Type B pancreatic cell (in vitro differentiated cells): ENCODE measurements around the genes FOXO1, SLC25A15, KBTBD6 and MTRF1.

DNA sequence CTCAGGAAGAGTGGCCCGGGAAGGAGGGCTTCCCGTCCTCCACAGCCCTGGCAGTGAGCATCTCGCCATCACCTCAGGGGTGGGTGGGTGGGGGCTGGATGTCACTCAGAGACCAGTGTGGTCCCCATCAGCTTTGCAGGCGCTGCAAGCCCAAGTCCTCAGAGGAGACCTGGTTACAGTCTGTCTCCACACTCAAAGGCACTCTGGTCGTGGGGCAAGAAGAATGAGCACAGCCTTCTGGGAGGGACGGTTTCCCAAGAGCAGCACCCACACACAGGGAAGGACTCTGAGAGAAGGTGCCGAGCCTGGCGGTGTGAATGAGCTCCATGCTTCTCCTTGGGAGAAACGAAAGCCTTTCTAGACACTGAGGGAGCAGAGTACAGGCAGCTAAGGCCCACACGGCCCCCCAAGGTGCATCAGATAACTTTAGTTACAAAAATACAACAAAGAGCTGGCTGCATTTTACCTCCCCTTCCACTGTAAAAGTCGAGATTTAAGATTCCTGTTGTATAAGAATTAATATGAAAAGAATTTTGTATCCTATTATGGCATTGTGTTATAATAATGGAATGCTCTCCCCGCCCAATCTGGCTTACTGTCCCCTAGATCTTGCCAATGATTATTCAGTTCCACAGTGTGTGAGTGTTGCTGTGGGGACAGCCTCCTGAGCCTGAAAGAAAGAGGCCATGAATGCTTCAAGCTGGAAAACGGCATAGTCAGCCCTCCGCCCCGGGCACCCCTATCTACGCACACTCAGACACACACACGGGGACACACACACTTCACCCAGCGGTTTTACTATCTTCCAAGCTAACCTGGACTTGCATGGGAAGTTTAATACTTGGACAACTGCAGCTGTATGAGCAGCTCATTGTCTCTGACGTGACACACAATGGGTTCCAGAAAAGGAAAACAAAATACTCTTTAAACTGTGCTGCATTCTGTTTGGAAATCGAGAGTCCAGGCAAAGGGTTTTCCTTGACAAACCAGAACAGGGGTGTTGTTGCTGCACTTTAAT is 473.3 kb downstream of the FOXO1 start:
- PRO-cap = no peak

DNA sequence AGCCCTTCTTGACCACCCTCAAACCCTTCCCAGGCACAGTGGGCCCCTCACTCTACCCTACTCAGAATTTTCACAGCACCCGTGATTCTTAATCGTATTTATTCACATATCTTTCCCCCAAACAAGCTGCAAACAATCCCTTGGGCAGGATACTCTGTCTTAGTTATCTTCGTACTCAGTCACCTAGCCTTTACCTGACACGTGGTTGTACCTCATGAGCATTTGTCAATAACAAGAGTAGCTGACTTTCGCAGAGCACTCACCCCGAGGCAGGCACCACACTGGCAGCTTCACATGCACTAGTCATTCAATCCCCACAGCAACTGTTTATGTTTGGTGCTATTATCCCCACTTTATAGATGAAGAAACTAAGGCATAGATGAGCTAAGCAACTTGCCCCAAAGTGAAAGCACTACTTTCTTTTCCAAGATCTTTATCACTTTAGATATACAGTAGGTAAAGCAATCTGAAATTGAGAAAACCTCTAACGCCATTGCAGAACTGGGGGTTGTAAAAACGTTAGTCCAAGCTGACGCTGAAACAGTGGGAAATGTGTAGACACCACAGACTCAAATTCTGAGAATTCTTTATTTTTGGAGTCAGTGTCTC is 446.2 kb downstream of the FOXO1 start:
- PRO-cap = no peak

- PRO-cap = no peak
Observed at GRCh38 chr13:40344851-40345223, 321.6 kb downstream of the FOXO1 start.

GRCh38 chr13:40431954-40432542 is 234.4 kb downstream of the FOXO1 start:
- PRO-cap = no peak

DNA sequence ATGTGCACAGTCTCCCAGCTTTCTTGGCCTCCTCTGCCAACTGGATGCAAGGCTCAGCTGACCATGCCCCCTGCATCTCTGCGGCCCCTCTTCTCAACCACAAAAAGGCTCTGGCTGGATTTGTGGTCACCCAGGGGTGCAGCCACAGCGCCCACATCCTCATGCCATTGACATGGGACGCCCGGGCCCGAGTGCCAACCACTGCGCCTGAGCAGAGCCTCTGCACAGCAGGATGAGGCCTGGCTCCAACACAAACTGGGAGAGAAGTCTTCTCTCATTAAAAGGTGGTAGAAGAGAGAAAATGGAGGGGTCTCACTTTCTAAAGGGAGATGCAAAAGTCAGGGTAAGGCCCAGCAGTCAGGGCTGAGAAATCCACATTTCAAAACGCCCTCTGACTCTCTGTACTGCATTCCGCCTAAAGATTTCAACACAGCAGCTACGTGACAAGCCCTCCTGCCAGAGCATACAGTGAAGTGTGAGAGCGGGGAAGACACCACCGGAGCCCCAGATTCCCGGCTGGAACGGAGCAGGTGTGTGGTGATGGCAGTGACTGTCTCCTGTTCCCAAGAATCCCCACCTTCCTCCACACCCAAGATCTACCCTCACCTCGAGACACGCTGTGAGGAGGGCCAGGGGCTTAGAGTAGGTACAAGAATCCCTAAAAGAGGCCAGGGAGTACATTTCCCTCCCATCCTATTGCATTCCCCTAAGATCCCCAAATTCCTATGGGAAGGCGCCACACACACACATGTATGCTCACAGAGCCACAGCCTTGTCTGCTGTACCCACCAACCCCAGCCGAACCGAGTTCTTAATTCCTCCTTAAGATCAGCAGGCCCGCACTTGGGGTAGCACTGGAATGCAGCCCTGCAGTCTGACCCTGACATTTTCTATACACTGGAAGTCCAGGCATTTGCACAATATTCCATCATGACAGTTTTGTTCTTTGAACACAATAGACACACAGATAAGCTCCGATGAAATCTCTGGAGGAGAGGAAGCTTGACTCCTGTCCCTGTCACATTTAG is 103.1 kb downstream of the FOXO1 start:
- PRO-cap = no peak

GRCh38 chr13:40666168-40666707 is at the start of gene FOXO1:
TSS of gene FOXO1 (minus strand) at chr13:40666641.
- PRO-cap = bidirectional peak, plus-strand start at chr13:40666740, minus-strand start at chr13:40666588

GRCh38 chr13:40789103-40790476 is at the start of gene SLC25A15:
TSS of gene SLC25A15 (plus strand) at chr13:40789611.
- PRO-cap = bidirectional peak, plus-strand start at chr13:40789524, minus-strand start at chr13:40789359; bidirectional peak, plus-strand start at chr13:40789751, minus-strand start at chr13:40789681

- PRO-cap = no peak
Observed at GRCh38 chr13:40793244-40793689, 3.9 kb downstream of the SLC25A15 start.

DNA sequence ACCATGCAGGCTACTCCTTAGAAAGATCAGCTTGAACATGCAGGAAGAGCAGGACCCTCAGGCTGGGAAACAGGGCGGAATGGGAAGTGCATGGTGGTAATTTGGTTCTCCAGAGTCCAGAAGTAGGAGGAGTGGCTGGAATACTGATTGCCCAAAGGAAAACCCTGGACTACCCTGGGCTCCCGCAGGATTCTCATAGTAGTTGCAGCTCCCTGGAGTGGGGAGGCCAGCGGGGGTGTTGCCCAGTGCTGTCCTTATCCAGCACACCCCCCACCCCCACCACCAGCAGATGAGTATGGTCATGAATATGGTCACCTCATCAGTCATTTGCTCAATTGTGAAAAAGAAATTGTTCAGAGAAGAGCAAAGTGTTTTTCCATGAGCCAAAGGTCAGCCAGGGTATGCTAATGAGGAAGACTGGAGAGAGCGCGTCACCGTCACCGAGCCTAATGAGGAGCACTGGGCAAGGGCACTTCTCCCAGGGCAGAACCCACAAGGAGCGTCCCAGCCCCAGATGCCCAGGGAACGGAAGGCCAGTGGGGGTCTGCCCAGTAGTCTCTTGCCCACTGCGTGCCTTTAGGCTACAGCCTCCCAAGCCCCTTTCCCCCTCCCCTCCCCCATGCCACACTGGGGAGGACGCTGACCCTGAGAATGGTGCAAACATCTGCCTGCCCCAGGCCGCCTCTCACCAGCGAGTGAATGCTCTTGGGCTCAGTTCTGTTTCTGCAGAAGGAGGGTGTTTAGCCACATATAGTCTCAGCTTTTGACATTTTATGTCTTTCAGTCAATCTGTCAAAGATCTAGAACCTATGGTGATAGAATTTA is 5.3 kb downstream of the SLC25A15 start:
- PRO-cap = no peak

GRCh38 chr13:40920733-40921534 is 98.2 kb downstream of the ELF1 start:
- PRO-cap = unidirectional peak, plus-strand start at chr13:40921420; unidirectional peak, plus-strand start at chr13:40921478

- PRO-cap = no peak
Observed at GRCh38 chr13:40999346-41000031, 19.6 kb downstream of the ELF1 start.

DNA sequence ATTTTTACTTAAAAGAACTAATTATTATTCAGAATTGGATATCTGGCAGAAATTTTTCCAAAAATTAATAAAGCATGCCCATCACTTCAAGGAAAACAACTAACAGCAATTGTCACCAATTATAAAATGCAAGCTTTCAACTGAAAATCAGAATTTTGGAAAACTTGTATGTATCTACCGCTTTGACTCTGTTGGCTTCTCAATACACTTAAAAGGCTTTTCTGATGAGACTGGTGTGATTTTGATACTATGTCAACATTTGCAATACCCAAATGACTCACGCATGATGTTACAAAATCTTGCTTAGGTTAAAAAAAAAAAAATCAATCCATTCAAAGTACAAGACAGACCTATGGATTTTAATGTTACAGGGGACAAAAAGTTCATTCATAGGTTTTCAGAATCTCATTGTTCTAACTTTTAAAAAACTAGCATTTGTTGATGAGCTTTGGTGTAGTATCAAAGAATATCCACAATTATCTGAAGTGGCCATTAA is 10.8 kb downstream of the ELF1 start:
- PRO-cap = no peak

DNA sequence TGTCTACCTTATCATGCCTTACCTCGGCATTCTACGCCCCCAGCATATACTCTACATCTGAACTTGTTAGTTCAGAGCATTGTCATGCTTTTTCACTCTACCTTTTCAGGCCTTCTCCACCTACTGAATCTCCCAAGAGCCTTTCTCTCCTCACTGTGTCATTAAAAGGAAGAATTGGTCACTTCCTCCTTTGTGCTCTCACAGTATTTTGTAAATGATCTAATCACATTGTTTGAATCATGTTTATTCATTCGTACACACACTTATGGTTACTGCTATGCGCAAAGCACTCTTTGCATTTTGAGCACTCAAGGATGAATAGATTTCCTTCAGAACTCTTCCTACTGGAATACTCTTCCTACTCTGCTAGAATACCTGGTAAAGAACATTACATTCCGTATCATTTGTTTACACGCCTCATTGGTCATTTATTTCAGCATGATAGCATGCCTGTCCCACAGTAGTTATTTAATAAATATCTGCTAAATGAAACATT is 15.8 kb upstream of the ELF1 start:
- PRO-cap = no peak

- PRO-cap = no peak
Observed at GRCh38 chr13:41048968-41050065, 12.0 kb upstream of the WBP4 start.

DNA sequence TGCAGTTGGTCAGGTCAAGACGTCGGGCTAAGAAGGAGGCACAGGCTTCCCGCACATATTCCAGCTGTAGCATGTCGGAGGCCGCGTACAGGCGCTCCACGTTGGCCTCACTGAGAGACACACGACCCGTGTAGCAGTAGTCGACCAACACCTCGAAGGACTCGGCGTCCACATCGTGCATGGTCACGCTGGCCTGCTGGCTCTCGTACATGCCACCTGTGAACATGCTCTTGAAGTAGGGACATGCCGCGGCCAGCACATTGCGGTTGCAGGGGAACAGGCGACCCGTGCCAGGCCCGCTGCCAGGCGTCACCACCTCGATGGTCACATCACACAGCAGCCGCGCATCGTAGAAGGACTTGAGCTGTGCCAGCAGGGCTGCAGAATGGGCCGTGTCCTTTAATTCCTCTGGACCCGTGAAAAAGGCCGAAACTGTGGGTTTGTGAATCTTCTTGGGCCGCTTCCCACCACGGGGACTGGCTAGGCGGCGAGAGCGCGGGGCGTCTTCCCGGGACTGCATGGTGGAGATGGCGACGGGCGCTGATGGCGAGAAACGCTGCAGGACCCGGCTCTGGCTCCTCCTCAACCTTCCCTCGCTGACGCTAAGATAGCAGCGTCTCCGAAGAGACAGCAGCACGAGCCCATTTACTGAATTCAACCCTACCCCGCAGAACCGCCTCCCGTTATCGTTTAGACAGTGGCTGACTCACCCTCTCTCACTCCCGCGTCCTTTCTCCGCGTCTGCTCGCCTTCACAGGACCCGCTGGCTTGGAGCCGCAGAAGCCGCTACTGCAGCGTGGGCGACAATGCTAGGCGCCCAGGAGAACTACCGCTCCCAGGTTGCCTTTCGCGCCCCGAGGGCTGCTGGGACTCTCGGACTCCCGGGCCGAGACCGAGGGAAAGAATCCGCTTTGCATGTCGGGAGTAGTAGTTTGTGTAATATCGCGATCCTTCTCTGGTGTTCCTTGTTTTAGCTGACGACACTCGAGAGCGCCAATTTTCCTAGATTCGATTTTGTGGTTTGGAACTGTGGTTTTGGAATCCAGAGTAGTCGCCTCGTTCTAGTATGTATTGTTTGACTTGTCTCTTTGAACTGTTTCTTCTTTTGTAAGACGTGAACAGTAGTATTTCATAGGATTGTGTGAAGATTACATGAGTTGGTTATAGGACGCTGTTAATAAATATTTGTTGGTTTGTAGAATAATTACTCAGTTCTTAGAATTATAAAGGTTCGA is at the start of gene KBTBD6:
TSS of gene KBTBD6 (minus strand) at position 811 of the 1,235 bp plus-strand sequence.
- PRO-cap = bidirectional peak, plus-strand start at position 1,005 of the sequence, minus-strand start at position 743 of the sequence

DNA sequence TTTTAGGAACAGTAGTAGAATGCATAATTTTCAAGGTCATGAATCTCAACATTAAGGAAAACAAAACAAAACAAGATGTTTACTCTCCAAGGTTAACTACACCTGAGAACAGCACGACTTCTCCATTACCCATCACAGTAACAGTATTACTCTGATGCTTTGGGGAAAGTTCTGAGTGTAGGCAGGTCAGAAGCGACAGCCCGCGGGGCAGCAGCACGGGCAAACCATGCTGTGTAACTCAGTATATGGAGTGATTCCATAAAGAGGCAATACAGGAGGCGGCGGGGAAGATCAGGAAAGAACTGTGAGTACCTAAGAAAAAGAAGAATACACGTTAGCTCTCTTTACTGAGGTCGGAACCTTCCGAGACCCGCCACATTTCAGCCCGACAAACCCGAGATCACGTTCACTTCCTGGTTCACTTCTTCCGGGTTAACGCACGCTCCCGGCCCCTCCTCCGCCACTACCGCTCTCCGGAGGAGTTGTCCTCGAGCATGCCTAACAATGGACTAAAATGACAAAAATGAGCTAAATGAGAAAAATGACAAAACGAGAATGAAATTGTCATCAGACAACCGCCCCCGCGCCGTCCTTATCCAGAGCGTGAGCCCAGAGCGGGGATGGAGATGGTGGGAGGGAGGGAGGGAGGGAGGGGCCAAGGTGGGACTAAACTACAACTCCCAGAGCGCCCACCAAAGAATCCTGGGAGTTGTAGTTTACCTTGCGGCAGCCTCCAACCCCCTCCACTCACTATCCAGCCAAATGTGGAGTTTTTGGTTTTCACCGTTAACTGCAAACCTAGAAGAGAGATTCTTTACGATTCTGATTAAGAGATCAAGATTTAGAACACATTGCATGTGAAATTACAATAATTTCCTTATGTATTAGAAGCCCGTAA is at the start of gene MTRF1:
TSS of gene MTRF1 (minus strand) at position 404 of the 898 bp plus-strand sequence.
- PRO-cap = unidirectional peak, plus-strand start at position 157 of the sequence; unidirectional peak, plus-strand start at position 184 of the sequence; bidirectional peak, plus-strand start at position 463 of the sequence, minus-strand start at position 404 of the sequence

DNA sequence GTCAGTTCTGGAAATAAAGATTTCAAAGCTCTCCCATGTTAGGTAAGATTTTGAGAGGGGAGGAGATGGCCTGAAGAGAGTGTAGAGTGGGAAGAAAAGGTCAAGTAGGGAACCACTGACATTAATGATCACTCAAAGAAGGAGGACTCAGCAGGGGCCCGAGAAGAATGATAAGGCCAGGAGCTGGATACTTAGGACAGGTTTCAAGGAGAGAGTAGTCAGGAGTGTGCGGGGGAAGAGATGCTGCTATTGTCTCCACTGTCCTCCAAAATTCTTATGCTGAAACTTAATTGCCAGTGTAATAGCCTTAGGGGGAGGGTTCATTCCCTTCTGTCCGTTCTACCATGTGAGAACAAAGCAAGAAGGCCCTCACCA is 40.0 kb upstream of the RGCC start:
- PRO-cap = no peak

- PRO-cap = no peak
Observed at GRCh38 chr13:41459702-41460379, 2.5 kb downstream of the RGCC start.

GRCh38 chr13:41567649-41568594 is 110.6 kb downstream of the RGCC start:
- PRO-cap = no peak

GRCh38 chr13:41645212-41645875 is 188.0 kb downstream of the RGCC start:
- PRO-cap = no peak